Parotid gland (tissue), 1 donor: Measurements from ENCODE around the genes MIP, SPRYD4, BAZ2A and GPR182.

DNA sequence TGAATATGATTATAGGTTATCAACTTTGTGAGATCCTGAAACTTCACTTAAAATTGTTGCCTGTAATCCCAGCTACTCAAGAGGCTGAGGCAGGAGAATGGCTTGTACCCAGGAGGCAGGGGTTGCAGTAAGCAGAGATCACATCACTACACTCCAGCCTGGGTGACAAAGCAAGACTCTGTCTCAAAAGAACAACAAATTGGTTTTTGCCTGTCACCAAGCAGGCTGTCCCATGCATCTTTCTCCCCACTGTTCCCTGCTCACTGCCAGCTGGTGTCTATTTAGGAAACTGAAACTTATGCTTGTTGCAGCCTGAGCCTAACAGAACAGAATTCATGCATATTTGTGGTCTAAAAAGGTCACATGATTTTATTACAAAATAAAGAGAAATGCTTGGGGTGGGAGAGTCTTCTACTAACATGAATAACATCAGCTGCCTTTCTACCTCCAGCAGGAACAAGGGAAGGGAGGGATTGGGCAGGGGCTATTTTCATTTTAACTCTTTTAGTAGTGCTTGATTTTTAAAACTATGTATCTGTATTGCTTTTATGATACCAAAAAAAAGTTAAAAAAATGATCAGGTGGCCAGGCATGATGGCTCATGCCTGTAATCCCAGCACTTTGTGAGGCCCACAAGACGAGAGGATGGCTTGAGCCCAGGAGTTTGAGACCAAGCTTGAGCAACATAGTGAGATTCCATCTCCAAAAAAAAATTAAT lies 1.0 kb downstream of the STAT2 start:
- PRO-cap, result no peak

- PRO-cap, result no peak
These were observed at the start of gene MIP for GRCh38 chr12:56454596-56454795. TSS of gene MIP (minus strand) at chr12:56454657.

DNA sequence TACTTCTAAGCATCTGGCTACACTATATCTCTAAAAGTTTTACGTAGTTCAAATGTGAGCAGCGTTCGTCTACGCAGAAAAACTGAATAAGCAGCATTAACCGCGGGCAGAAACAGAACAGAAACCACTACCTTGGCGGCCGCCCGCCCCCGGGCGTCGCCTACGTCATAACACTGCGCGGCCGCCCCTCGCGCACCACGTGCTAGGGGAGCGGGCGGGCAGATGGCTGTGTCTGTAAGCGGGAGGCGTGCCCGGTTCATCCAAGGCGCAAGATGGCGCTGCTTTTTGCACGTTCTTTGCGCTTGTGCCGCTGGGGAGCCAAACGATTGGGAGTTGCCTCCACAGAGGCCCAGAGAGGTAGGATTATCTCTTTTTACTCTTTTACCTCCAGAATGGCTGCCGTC lies at the start of gene SPRYD4:
Gene SPRYD4, plus strand, starts transcription at position 259 of the 404 bp plus-strand sequence.
- PRO-cap, result bidirectional peak, plus-strand start at position 259 of the sequence, minus-strand start at position 119 of the sequence

- PRO-cap, result no peak
These were observed 630 bp downstream of the SPRYD4 start for GRCh38 chr12:56468780-56469636.

DNA sequence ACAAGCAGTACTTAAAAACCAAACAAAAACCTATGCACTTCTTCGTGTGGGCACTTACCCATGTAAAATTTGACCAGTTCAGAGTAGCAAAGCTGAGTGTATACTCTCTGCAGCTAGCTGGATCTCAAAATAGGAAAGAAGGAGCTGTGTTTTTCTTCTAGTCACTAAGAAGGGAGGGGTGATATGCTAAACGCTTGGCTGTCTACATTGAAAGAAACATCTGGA lies 20.0 kb downstream of the RBMS2 start:
- PRO-cap, result no peak

DNA sequence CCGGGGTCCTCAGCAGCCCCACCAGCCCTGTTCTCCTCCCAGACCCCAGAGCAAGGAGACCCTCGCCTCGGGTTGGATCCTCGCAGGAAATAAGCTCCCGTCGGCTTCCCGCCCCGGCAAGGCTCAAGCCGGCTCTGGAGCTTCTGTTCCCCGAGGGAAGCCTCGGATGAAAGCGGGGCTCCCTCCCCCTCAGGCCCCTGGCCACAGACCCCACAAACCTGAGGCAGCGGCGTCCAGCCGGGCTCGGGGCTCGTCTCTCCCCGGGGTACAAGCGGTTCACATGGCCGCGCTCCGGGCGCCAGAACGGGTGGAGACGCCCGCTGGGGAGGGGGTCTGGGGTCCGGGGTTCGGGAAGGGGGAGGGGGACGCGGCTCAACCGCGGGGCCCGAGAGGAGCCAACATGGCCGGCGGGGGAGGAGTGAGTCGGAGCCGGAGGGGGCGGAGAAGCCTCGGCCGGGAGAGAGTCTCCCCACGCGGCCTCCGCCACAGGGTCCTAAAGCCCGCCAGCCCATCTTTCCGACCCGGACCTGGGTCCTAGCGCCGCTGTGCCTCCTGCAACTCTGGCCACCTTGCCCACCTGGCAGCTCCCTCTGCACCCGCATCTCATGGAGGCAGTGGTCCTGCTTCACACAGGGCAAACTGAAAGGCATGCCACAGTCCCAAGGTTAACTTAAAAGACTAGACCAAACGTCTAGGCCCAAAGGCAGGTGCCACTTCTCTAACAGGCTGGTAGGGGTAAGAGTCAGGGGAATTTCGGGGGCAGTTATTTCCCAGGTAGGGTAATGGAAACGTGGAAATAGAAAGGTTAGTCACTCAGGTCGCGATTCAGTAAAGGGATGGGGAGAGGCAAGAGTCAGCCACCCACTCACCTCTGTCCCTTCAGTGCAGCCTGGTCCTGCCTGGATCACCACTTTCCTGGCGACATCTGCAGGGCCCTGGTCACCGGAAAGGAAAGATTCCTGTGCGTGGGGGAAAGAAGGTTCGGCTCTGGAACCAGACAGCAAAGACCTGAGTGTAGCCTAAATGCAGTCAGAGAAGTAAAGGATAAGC lies at the start of gene BAZ2A:
Gene BAZ2A, minus strand, starts transcription at position 420 of the 1,050 bp plus-strand sequence.
- PRO-cap, result unidirectional peak, minus-strand start at position 420 of the sequence

DNA sequence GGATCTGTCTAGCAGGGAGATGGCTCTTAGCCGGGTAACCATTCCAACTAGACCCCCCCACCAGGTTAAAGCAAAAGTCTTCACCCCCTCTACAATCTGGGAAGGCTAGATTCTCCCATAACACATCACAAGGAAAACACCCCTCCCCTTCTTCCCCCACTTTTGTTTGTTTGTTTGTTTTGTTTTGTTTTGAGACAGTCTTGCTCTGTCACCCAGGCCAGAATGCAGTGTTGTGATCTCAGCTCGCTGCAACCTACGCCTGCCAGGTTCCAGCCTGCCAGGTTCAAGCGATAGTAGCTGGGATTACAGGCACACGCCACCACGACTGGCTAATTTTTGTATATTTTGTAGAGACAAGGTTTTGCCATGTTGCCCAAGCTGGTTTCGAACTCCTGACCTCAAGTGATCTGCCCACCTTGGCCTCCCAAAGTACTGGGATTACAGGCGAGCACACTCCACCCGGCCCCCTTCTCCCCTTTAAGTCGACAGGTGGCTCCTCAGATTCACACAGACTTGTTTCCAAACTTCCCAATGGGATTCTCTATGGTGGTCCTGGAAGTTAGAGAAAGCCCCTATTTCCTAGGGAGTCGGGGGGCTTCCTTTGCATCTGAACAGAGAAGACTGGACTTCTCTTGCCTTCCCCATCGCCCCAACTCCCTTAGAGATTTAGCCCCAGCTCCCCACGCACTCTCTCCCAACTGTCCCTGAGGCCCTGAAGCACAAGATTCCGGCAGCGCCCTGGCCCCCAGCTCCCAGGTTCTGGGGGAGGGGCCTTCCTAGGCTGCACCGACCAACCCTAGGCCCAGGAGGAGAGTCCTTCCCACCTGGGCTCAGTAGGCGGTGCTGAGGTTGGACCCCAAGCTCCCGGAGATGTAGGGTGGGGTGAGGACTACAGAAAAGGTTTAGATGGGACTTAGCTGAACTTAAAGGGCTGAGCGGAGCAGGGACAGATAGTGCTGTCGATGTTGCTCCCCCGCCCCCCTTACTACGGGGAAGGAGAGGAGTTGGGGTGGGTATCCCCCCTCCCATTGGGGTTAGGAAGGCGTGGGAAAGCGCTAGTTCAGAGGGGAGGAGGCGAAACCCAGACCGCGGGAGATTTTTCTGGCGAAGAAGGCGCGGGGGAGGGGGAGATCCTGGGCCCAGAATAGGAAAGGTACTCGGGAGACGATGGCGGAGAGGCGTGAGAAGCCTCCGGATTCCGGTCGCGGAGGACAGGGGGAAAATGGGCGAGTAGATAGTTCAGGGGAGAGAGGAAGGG lies 3.9 kb upstream of the BAZ2A start:
- PRO-cap, result bidirectional peak, plus-strand start at position 833 of the sequence, minus-strand start at position 714 of the sequence

- PRO-cap, result bidirectional peak, plus-strand start at chr12:56636119, minus-strand start at chr12:56636064
These were observed 5.7 kb upstream of the BAZ2A start for GRCh38 chr12:56635821-56636277.

GRCh38 chr12:56726046-56726262 lies 855 bp upstream of the NACA start:
- PRO-cap, result no peak

DNA sequence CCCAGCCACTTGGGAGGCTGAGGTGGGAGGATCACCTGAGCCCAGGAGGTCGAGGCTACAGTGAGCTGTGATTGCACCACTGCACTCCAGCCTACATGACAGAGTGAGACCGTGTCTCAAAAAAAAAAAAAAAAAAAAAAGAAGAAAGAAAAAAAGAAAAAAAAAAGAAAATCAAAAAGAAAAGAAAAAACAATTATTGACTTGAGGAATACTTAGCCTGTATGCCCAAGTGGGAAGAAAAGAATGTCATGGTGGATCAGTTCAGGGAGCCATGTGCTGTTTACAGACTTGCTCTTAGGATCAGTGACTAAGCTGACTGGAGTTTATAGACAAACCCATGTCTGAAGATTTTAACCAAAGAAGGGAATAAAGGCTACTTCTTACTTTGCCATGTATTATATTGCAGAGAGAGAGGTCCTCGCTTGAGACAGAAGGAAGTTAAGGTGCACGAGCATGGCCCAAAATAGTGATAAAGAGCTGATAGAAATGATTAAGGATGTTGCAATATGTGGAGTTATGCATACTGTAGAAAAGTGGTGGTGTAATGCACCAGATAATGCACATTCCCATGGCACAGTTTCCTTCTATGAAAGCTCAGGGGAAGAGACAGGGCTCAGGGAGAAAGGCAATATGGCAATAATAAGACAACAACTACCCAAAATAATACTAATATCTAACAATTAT lies 969 bp downstream of the HSD17B6 start:
- PRO-cap, result no peak

DNA sequence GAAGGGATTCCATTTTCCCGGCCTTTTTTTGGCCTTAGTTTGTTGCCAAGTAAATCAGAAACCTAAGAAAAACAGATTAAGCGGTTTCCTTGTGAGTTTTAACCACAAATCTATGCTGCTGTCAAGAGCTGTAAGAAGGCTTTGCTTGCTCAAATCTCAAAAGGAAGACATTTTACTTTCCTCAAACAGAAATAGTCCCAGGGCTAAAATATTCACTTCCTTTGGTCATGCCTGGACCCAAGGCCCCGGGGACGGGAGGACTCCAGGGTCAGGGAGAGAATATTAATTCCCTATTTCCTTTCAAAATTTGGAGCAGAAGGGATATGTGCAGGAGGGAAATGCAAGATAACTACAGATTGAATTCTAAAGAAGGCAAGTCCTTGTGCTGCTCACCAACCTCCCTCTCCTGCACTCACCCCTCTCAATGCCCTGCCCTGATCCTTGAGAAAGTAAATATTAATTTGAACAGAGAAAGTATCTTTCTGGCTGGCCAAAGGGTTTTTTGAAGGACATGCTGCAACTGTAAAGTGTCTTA lies 75.7 kb downstream of the HSD17B6 start:
- PRO-cap, result no peak

- PRO-cap, result no peak
These were observed 7.5 kb upstream of the SDR9C7 start for GRCh38 chr12:56941630-56942177.

- PRO-cap, result no peak
These were observed 6.8 kb upstream of the GPR182 start for GRCh38 chr12:56987475-56987942.

DNA sequence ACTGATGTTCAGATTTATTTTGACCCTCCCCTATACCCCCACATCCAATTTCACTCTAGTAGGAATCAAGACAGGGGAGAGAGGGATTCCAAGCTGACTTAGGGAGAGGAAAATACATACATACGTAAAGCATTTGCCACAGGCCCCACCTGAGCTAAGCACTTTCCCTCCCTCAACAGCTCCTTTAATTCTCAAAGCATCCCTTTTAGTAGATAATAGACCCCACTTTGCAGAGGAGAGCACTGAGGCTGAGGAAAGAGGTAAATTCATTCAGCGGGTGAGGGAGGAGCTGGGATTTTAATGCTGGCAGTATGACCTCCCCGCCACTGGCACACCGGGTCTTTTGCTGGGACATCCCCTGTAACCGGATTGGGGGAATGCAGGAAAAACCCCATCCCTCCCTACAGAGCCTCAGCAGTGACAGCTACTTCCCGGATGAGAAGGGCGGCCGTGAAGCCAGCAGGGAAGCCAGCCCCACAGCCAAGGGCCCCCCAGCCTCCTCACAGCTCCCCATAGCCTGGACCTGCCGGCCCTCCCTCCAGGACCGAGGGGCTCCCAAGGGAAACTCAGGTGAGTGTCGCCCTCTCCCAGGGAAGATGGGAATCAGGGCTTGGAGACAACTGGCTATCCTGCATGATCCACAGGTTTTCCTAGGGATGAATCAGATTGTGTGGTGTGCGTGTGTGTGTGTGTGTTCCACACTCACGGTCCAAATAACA lies at the start of gene GPR182:
Gene GPR182, plus strand, starts transcription at position 414 of the 719 bp plus-strand sequence.
- PRO-cap, result no peak

GRCh38 chr12:57118829-57119469 lies 7.8 kb upstream of the STAT6 start:
- PRO-cap, result no peak

GRCh38 chr12:57130858-57131287 lies 2.6 kb downstream of the LRP1 start:
- PRO-cap, result no peak

- PRO-cap, result no peak
These were observed 17.4 kb downstream of the LRP1 start for GRCh38 chr12:57145606-57146172.

GRCh38 chr12:57151556-57152485 lies 23.5 kb downstream of the LRP1 start:
- PRO-cap, result no peak

DNA sequence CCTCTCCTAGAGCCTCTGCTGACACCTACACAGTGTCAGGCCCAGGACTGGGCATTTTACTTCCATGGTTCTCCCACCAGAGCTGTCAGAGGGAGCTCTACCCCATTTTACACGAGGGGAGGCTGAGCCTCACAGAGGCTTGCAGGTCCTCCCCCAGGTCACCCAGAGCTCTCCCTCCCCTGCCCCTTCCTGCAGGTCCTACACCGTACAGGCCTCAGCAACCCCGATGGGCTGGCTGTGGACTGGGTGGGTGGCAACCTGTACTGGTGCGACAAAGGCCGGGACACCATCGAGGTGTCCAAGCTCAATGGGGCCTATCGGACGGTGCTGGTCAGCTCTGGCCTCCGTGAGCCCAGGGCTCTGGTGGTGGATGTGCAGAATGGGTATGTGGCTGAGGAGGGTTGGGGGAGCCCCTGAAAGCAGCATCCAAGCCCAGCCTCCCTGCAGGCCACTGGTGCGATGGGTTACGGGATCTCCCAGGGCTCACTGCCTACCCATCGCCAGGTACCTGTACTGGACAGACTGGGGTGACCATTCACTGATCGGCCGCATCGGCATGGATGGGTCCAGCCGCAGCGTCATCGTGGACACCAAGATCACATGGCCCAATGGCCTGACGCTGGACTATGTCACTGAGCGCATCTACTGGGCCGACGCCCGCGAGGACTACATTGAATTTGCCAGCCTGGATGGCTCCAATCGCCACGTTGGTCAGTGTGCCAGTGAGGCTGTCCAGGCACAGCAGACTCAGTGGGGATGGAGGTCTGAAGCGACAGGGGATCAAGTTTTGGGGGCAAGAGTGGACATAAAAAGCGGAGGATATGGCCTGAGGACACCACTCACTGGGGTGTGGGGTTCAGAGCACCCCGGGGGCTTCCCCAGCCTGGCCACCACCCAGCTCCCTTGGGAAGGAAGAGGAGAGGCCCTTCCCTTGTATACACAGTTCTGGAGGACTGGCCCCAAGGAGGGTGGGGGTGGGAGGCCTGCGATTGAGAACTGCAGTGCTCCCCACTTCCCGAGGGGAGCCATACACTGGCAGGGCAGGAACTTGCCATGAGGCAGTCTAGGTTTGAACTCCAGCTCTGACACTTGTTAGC lies 18.3 kb upstream of the NXPH4 start:
- PRO-cap, result no peak

DNA sequence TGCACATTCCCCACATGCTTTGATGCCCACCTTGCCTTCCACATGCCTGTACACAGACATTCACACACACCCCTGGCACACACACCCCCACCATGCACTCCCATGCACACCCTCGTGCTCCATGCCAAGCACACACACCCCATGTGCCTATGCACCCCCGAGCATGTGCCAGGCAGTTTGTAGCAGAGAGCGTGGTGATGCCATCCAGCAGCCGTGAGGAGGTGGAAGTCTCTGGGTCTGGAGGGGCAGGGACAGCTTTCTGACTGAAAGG lies 10.7 kb upstream of the NXPH4 start:
- PRO-cap, result no peak